Parietal lobe (tissue), 2 donors: ENCODE measurements around the gene TMCO5A.

GRCh38 chr15:36814116-36814599, 234.7 kb downstream of the CDIN1 start:
- RAMPAGE, long total RNA: no peak

DNA sequence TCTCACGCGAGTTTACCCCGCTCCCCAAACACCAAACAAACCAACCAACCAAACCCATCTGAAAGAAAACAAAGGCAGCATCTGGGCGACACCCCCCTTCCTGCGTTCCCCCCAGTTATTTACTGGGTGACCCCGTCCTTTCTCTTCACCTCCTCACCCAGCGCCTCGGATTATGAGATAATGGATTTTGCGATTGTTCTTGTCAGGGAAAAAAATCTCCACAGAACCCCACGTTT, 212.7 kb downstream of the MEIS2 start:
- RAMPAGE, long total RNA: no peak

- RAMPAGE, long total RNA: no peak
Measured at GRCh38 chr15:37101624-37102789, 1.7 kb upstream of the MEIS2 start.

DNA sequence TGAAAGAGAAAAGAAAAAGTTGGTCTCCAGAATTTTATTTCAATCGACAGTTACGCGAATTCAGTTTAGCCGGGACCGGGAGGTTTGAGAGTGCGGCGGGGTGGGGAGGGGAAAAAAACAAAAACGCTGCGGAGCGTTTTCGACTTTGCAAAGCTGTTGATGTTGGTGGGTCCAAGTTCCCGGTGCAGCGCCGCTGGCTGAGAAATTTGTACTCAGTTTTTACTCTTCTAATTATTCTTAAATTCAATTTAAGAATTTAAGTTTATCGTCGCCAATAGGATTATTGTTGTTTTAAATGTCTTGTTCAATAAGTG, 2.4 kb upstream of the MEIS2 start:
- RAMPAGE, long total RNA: no peak

GRCh38 chr15:37877728-37877983, 56.8 kb upstream of the TMCO5A start:
- RAMPAGE, long total RNA: no peak

- RAMPAGE, long total RNA: no peak
Measured at GRCh38 chr15:37934381-37934783, at the start of gene TMCO5A. TMCO5A (plus strand) TSS chr15:37934640.

DNA sequence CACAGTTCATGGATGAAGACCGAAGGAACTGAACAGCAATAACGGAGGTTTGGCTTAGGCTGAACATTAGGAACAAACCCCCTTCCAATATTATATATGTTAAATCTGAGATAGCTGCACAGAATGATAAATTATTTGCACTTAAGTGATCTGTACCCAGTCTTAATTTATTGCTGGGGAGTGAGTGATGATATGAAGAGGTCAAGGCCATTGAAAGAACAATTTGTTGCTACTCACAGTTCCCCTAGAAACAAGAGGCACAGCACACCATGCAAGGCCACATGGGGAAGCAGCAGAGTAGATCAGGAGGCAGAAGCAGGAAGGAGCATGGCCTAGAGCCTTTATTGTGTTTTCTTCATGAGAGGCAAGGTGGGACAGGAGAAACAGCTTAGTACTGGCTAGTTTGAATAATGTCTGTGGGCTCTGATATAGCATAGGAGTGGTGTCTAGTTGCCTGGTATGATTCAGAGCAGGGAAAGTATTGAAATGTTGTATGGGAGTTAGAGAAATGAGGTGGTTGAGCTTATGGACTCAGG, 71.5 kb downstream of the TMCO5A start:
- RAMPAGE, long total RNA: no peak

- RAMPAGE, long total RNA: no peak
Measured at GRCh38 chr15:38069491-38069894, 135.1 kb downstream of the TMCO5A start.

DNA sequence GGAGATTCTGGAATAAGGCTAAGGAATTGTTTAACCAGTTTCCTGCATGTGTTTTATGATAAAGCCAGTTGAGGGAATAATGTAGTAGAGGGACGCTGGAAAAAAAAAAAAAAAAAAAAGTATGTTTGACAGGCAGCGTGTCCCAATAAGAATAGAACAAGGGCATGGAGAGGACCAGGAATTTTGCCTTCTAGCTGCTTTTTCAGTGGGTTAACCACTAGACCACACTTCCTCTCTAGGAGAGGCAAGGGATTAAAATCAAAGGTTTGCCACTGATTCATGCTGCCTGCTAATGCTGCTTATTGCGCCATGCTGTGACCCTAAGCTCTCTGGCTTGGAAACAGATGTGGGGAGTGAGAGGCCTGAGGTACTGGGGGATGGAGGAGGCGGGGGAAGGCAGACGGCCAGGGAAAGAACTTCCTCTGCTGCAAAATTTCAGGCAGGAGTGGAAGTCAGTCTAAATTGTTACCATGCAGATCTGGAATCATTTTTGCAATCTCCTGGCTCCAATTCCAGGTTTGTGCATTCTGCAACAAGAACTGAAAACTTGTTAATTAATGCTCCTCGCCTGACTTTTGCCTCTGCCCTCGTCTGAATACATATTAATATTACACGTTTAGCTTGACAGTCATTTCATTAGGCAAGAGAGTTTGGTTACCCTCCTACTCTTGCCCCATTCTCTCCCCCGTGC, 121.9 kb upstream of the SPRED1 start:
- RAMPAGE, long total RNA: no peak

GRCh38 chr15:39139923-39140461, 440.9 kb upstream of the THBS1 start:
- RAMPAGE, long total RNA: no peak

DNA sequence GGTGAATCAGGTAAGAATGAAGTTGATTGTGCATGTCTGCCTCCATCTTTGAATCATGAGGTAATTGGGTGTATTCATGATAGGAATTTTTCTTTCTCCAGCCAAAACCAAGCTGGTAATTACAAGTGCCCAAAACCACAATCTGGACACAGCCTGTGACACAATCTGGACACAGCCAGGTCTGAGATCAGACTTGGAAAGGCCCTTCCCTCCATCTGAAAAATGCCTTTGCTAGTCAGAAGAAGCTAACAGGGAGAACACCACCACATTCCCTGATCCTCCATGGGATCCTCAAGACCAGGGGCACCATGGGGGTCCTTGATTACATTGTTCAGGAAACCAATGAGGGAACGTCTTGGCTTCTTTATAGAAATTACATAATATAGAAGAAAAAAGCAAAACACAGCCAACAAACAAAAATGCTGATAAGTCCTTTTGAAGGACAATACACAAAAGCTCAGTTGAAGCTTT, 338.4 kb upstream of the THBS1 start:
- RAMPAGE, long total RNA: no peak

- RAMPAGE, long total RNA: no peak
Measured at GRCh38 chr15:39430039-39430881, 150.6 kb upstream of the THBS1 start.

GRCh38 chr15:39583945-39584613, 3.2 kb downstream of the THBS1 start:
- RAMPAGE, long total RNA: no peak

- RAMPAGE, long total RNA: no peak
Measured at GRCh38 chr15:39585146-39586199, 4.6 kb downstream of the THBS1 start.

- RAMPAGE, long total RNA: no peak
Measured at GRCh38 chr15:39587202-39587641, 6.3 kb downstream of the THBS1 start.

DNA sequence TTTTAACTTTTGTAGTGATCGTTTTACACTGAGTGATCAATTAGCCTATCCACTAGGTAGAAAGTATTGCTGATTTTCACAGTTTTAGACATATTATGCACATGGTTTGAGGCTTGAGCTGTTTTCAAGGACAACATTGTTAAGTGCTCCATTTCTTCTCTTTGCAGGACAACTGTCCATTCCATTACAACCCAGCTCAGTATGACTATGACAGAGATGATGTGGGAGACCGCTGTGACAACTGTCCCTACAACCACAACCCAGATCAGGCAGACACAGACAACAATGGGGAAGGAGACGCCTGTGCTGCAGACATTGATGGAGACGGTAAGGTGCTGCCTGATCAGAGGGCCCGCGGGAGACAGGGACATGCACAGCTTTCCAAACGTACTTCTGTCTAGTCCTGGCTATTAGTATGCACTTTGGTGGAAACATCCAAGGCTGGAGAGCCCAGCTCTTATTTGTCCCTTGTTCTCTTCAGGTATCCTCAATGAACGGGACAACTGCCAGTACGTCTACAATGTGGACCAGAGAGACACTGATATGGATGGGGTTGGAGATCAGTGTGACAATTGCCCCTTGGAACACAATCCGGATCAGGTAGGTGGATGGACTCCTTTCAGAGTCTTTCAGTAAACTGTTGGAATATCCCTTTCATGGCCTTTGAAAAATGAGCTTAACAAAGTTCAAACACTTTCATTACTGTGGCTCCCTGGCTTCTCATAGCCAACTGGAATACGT, 10.3 kb downstream of the THBS1 start:
- RAMPAGE, long total RNA: no peak

- RAMPAGE, long total RNA: no peak
Measured at GRCh38 chr15:39596641-39597150, 15.8 kb downstream of the THBS1 start.

DNA sequence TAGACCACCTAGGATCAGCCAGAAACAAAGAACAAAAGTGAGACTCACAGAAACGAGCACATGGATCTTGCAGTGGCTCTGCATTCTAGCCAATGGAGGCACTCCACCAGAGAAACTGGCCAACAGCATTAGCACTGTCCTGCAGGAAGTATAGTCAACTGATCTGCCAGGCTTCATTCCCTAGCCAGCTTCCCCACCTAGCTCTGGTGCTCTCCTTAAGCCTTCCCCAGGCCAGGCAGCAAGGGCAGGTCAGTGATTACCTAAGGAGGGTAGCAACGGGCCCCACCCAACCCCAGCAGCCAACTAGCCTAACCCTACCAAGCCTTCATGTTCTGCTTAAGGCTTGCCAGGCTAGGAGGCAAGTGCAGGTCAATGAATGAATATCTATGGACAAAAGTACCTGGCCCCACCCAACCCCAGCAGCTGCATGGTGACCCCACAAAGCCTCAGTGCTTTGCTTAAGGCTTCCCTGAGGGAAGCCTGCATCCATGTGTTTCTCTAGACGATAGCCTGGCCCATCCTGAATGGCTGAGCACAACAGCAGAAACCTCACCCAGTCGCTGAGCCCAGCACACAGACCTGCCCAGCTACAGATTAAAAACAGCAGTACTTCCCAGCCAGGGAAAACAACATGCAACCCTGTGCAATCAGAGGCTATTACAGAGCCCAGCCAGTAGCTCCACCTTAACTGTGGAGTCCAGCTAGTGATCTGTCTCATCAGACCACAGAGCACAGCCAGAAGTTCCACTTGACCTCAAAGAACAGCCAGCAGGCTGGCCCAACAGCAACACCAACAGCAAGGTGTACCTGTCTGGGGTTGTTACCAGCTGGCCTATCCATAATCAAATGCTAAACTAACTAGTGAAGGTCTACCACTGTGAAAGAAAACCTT, 28.5 kb downstream of the THBS1 start:
- RAMPAGE, long total RNA: no peak

GRCh38 chr15:39621192-39621657, 40.3 kb downstream of the THBS1 start:
- RAMPAGE, long total RNA: no peak

DNA sequence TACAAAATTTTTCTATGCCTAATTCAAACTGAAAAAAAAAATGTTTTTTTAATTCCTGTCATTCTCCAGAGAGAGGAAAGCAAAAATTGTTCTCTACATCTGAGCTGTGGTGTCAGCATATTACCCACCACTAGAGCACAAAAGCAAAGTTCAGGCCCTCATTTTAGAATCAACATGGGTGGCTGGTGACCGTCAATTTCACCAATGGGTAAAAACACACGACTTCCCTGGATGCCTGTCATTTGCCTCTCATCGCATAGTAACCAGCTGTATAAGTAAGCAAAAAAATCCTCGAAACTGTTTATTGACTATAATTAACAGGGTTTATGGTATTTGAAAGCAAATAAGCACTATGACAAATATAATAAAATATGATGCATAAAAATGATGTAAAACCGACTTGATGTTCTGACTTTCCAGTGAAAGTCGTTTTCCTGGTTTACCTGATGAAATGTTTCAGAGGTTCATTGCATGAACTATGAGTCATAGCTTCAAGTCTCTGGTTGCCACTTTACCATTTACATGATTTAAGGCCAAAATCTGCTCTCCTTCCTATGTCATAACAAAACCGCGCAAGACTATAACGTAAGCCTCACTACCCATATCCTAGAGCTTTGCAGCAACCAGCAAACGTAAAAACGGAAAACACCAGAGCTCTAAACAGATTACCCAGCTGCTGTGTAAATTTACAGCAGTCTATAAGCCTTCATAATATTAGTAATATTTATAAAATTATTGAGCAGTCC, 60.5 kb downstream of the THBS1 start:
- RAMPAGE, long total RNA: no peak